Breast (tissue), 4 donors: ENCODE measurements around the genes LIPN, IFIT2 and PANK1.

DNA sequence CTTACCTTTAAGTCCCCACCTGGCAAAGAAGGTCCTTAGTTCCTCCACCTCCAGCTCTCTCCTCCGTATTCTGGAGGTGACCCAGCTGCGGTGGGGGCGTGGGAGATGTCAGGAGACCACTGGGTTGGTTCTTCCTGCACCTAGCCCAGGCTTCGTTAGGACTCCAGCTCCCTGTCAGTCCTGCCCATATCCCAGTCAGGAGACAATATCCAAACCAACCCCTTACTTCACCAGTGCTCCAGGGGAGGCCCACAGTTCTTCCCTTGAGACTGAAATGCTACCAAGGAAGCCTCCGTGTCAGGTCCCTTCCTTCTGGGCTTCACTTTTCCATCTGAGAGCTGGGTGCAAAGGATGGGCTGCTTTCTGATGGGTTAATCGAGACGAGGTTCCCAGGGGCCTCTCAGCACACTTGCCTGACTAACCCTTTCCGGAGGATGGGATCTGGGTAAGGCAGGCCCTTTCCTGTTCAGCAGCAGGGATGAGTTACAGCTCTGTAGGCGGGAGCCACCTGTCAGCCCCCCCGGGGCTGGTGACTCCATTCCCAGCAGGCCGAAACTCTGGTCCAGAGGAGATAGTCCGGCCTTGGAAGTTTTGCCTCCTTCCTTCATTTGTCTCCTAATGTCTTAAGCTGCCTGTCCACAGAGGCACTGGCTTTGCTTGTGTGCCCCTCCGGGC, 892 bp downstream of the ADIRF start:
- PRO-cap, 3 experiments, result peak in 2 of 3 experiments; most common plus-strand start position 567 of the sequence (in 1); most common minus-strand start position 333 of the sequence (in 2)
- RRBS, result 7% methylated on average over 6 of the region's 13 CpGs

- PRO-cap, 3 experiments, result no peak in any of the 3 experiments
- RRBS, result no CpG with 5 or more reads among the region's 23 CpGs
Observed at GRCh38 chr10:87214010-87214647, 11.1 kb upstream of the NUTM2A start.

GRCh38 chr10:87504313-87504644, 414 bp upstream of the MINPP1 start:
- PRO-cap, 3 experiments, result no peak in any of the 3 experiments
- RRBS, result under 1% methylated on average over 3 of the region's 10 CpGs

DNA sequence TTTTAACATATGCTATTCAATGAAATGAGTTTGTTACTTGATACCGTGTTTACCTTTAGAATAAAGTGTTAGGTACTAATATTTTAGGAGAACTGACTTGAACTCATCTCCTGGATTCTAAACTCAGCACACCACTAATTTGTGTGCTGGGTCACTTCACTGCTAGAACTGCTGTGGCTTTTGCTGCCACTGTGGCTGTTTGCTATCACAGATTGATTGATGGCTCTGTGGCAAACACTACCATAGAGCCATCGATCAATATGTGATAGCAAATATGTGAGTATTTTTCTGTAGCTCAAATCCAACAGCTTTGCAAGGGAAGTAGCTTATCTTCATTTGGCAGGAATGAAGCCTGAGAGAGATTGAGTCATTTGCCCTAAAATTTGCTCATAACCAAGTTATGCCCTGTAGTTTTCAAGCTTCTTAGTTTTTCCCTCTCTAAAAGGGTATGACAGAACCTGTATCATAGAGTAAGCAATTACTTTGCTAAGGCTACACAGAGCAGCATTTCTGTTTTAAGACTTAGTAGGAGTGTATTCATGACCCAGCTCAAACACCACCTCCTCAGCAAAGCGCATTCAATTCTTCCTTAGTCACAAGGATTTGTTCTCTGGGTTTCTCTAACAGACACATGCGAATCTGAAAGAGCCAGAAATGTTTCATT, 43.1 kb downstream of the MINPP1 start:
- PRO-cap, 3 experiments, result no peak in any of the 3 experiments
- RRBS, result no CpG with 5 or more reads among the region's 4 CpGs

DNA sequence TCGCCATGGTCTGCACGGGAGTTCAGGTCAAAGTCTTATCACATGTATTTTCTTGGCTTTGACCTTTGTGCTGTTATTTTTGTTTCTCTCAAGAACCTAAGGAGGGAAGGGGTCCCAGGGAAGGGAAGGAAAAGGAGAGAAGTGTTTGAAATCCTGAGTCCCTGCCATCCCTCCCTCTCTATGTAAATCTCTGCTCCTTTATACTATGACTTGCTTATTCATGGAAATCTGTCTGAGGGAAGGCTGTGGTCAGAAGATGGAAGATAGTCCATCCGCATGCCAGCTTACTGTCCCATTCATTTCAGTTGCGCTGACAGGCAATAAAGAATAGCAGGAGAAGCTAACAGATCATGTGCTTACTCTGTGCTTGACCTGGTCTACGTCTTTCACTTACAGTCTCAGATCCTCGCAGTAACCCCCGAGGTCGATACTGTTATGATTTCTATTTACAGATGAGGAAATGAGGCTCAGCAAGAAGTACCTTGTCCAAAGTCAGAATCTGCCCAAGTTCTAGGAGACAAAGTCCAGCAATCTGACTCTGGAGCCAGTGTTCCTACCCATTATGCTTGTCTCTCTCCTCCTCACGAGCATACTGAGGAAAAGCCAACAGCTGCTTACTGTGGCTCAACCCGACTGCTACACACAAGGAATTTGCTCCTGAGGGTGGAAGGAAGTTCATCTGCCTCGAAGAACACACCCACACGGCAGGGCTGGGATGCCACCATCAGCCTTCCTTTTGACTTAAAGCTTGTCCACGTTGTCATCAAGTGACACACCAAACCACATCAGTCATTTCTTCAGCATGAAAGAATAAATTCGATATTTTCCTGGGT, 74.1 kb downstream of the MINPP1 start:
- PRO-cap, 3 experiments, result no peak in any of the 3 experiments
- RRBS, result no CpG with 5 or more reads among the region's 14 CpGs

GRCh38 chr10:87660085-87660758, 544 bp downstream of the PAPSS2 start:
- PRO-cap, 3 experiments, result peak in 3 of 3 experiments; most common plus-strand start chr10:87660130 (in 2)
- RRBS, result 2% methylated on average over 10 of the region's 28 CpGs

GRCh38 chr10:87863750-87864038, 269 bp downstream of the PTEN start:
- PRO-cap, 3 experiments, result peak in 2 of 3 experiments; most common plus-strand start chr10:87863868 (in 1); most common minus-strand start chr10:87863874 (in 2)
- RRBS, result 4% methylated on average over 5 of the region's 37 CpGs

DNA sequence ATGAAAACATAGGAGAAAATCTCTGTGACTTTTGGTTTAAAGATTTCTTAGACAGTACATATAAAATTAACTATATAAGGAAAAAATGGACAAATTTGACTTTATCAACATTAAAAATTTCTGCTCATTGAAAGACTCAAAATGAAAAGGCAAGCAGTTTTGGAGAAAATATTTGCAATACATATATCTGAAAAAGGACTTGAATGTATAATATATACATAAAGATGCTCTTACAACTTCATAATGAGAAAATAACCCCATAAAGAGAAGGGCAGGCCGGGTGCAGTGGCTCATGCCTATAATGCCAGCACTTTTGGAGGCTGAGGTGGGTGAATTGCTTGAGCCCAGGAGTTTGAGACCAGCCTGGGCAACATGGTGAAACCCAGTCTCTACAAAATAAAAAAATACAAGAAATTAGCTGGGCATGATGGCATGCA, 56.8 kb downstream of the PTEN start:
- PRO-cap, 3 experiments, result no peak in any of the 3 experiments
- RRBS, result no CpG with 5 or more reads among the region's 1 CpG

GRCh38 chr10:88041958-88043286, 179.0 kb downstream of the PTEN start:
- PRO-cap, 3 experiments, result peak in 1 of 3 experiments; most common plus-strand start chr10:88042400 (in 1); most common minus-strand start chr10:88042265 (in 1)
- RRBS, result no CpG with 5 or more reads among the region's 19 CpGs

DNA sequence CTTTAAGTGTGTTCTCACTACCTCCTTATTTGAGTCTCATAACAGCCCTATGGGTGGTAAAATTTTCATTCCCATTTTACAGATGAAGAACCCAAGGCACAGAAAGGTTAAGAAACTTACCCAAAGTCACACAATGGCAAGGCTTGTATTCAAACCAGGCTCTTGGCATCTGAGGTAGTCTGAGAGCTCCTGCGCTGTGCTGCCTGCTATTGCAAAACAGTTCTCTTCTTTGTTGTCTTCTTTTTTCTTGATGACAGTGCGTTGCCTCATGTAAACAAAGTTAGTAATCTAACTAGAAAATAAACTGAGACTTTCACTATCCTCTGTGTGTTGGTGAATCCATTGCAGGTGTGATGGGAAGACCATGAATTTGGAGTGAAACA, 240.8 kb downstream of the PTEN start:
- PRO-cap, 3 experiments, result no peak in any of the 3 experiments
- RRBS, result no CpG with 5 or more reads among the region's 2 CpGs

- PRO-cap, 3 experiments, result no peak in any of the 3 experiments
- RRBS, result no CpG with 5 or more reads among the region's 5 CpGs
Observed at GRCh38 chr10:88147107-88147557, 283.7 kb downstream of the PTEN start.

GRCh38 chr10:88234232-88234762, 348.8 kb downstream of the RNLS start:
- PRO-cap, 3 experiments, result no peak in any of the 3 experiments
- RRBS, result no CpG with 5 or more reads among the region's 5 CpGs

DNA sequence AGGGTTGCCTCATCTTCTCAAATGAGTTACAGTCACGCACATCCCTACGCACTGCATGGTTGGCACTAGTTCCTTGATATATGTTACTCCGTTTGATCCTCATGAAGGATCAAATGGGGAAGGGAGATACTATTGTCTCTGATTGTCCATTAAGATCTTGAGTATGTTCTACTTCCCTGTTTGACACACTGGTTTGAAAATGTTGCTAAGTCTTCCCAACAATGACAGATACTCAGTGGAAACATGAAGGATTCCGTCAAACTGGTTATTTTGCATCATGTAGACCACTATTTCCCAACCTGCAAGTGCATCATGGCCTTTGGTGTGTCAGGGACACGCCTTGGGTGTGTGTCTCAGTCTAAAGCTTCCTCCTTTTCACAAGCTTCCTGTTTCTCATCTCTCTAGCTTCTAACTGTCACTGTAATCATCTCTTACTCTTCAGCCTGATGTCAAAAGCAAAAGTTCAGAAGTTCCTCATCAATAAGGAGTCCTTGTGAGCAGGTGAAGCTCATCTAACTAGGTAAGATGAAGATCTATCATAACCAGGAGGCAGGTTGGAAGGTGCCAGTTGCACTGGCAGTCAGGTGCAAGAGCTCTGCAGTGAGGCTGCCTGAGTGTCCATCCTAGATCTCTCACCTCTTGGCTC, at the start of gene LIPN:
Gene LIPN, plus strand, starts transcription at position 434 of the 646 bp plus-strand sequence.
- PRO-cap, 3 experiments, result no peak in any of the 3 experiments
- RRBS, result no CpG with 5 or more reads among the region's 5 CpGs

DNA sequence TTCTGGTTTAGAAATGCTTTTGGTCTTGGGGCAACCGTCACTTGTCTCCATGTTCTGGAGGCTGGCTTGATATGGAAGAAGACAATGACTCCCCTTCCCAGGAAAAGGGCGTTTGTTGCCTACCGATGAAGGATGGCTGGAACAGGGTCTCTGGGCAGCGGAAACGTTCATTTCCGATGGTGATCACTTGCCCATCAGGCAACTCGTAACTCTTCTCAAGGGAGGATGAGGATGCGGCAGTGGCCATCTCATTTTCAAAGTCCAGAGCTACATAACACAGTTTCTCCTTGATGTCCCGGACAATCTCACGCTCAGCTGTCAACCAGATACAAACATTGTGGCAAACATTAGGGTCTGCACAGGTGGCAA, 13.2 kb downstream of the ACTA2 start:
- PRO-cap, 3 experiments, result no peak in any of the 3 experiments
- RRBS, result no CpG with 5 or more reads among the region's 10 CpGs

- PRO-cap, 3 experiments, result no peak in any of the 3 experiments
- RRBS, result 59% methylated on average over 1 of the region's 5 CpGs
Observed at GRCh38 chr10:88943372-88943848, 9.2 kb downstream of the ACTA2 start.

DNA sequence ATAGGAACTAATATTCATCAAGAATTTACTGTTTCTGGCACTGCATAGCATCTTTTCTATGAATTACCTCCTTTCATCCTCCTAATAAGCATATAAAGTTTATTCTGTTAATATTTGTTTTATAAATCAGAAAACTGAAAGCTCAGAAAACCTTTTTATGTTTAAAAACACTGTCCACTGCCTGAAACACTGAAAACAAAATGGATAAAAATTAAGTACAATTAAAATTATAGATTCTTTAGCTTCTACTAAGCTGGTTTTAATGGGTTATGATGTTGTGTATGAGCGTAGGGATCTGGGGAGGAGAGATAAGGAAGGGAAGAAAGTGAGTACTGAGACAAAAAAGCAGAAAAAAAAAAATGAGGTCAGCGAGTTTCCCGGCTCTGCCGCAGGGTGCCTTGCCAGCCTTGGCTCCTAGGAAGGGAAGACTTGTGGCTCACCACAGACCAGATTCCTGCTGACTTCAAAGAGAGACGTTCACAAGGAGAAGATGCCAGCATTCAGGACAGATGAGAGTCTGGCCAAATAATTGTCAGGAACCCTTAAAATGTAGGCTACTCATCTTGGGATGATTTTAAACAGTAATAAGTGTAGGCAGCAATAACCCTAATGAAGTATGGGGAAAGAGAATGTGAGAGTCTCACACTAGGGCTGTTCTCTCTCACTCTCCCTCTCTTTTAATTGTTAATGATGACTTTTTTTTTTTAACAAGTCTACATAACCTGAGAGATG, 11.5 kb upstream of the FAS start:
- PRO-cap, 3 experiments, result peak in 2 of 3 experiments; most common plus-strand start position 449 of the sequence (in 2)
- RRBS, result no CpG with 5 or more reads among the region's 5 CpGs

DNA sequence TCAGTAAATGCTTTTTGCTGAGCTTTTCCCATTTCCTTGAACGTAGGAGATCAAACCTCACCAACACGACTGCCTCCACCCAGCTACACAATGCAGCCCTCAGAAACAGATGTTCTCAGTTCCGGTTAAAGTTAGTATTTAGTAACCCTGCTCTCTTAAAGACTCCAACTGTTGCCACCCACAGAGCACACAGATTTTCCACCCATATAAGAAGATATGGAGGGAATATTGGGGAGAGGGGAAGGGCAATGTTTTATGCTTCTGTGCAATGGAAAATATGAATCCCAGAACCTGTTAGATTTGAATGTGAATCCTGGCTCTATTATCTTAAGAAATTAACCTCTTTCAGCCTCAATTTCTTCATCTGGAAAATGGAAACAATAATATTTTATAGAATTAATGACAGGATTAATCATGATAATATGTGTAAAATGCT, 96.8 kb downstream of the FAS start:
- PRO-cap, 3 experiments, result peak in 1 of 3 experiments; most common plus-strand start position 167 of the sequence (in 1); most common minus-strand start position 111 of the sequence (in 1)
- RRBS, result no CpG with 5 or more reads among the region's 3 CpGs

GRCh38 chr10:89152919-89153442, 54.1 kb downstream of the CH25H start:
- PRO-cap, 3 experiments, result no peak in any of the 3 experiments
- RRBS, result no CpG with 5 or more reads among the region's 3 CpGs

DNA sequence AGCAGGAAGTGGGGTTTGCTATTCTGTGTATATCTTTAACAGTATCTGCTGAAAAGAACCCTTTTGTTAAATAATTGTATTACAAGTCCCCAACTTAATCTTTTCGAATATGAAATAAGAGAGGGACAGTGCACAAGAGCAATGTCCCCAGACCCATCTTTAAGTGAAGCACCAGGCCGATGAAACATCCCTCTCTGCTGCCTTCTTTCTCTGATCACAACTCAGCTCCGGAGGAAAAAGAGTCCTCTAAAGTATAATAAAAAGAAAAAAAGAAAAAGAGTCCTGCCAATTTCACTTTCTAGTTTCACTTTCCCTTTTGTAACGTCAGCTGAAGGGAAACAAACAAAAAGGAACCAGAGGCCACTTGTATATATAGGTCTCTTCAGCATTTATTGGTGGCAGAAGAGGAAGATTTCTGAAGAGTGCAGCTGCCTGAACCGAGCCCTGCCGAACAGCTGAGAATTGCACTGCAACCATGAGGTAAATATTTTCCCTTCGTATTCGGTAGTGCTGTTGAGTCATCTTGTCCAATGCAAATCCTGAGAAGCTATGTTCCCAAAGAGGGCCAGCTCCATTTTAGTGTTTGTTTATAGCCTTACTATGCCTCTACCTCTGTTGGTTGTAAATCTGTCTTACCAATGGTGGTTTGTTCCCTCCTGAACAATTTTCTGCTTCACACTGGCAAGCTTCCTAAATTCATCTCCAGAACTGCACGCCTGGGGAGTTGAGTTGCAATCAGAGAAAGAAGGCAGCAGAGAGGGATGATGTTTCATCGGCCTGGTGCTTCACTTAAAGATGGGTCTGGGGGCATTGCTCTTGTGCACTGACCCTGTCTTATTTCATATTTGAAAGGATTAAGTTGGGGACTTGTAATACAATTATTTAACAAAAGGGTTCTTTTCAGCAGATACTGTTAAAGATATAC, at the start of gene IFIT2:
Gene IFIT2, plus strand, starts transcription at position 398 of the 925 bp plus-strand sequence.
- PRO-cap, 3 experiments, result peak in 3 of 3 experiments; most common plus-strand start position 401 of the sequence (in 3); most common minus-strand start position 457 of the sequence (in 3)
- RRBS, result no CpG with 5 or more reads among the region's 10 CpGs

GRCh38 chr10:89644875-89645419, at the start of gene PANK1:
TSS of gene PANK1 (minus strand) at chr10:89645242.
- PRO-cap, 3 experiments, result peak in 3 of 3 experiments; most common plus-strand start chr10:89645374 (in 1); most common minus-strand start chr10:89645255 (in 2)
- RRBS, result 2% methylated on average over 18 of the region's 57 CpGs